Gastrocnemius medialis (tissue), 3 donors: ENCODE measurements around the genes LMCD1, SRGAP3 and PRRT3.

DNA sequence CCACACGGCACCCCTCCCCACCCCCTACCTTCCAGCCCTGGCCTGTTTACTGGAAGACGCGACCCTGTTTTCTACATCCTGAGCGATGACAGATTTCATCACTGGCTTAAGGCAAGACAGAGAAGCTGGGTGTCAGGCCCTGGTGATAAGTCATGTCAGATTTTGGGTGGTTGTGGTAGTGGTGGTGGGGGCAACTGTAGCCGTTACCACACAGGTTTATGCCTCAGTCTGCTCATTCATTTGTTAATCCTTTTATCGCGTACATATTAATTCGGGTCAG is 23.3 kb downstream of the BHLHE40 start:
- PRO-cap, result no peak
- RAMPAGE, long total RNA, 3 experiments, result no peak in any of the 3 experiments

GRCh38 chr3:5055240-5055562 is 66.9 kb upstream of the ARL8B start:
- PRO-cap, result no peak
- RAMPAGE, long total RNA, 3 experiments, result no peak in any of the 3 experiments

DNA sequence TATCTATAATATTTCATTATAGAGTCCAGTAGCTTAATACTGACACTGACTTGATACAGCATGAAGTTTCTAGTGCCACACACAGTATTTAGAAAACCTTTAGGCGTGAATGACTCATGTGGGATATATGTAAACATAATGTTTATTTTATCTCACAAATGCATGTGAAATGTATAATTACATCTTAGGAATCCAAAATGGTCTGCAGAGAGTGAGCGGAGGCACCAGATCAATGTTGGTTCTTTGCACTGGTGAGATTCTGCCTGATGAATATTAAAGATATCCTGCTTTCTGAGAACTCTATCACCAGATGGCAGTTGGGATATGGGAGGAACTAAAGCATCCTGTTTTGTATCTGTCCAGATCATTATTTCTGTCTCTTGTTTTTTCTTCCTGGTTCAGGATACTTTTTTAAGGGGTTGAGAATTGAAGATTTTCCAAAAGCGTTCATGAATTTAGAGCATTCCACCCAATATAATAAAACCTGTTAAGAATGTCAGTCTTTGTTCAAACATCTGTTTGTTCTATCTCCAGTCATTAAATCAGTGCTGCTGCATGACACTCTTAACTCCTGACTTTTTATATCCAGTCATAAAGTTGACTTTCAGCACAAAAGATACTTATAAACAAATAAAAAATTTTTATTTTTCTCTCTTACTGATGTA is 8.3 kb upstream of the EDEM1 start:
- PRO-cap, result no peak
- RAMPAGE, long total RNA, 3 experiments, result no peak in any of the 3 experiments

- PRO-cap, result no peak
- RAMPAGE, long total RNA, 3 experiments, result no peak in any of the 3 experiments
These were observed 11.9 kb downstream of the EDEM1 start for GRCh38 chr3:5199202-5200021.

GRCh38 chr3:5988519-5989065 is 801.1 kb downstream of the EDEM1 start:
- PRO-cap, result no peak
- RAMPAGE, long total RNA, 3 experiments, result no peak in any of the 3 experiments

DNA sequence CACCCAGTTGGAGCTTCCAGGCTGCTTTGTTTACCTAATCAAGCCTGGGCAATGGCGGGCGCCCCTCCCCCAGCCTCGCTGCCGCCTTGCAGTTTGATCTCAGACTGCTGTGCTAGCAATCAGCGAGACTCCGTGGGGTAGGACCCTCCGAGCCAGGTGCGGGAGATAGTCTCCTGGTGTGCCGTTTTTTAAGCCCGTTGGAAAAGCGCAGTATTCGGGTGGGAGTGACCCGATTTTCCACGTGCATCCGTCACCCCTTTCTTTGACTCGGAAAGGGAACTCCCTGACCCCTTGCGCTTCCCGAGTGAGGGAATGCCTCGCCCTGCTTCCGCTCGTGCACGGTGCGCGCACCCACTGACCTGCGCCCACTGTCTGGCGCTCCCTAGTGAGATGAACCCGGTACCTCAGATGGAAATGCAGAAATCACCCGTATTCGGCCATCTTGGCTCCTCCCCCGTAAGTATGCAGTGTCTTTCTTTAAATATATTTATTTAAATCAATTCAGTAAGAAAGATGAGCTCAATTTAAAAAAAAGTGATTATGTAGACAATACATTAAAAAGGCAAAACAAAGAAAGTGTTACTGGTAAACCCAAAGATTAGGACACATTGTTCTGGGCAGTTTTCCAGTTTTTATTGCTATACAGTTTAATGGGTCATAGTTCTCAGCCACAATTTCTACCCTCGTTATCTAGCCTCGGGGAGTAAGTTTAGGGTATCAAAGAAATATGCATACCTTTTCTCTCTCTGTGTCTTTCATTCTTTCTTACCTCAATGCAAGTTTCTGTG is 91.1 kb upstream of the GRM7 start:
- PRO-cap, result no peak
- RAMPAGE, long total RNA, 3 experiments, result no peak in any of the 3 experiments

DNA sequence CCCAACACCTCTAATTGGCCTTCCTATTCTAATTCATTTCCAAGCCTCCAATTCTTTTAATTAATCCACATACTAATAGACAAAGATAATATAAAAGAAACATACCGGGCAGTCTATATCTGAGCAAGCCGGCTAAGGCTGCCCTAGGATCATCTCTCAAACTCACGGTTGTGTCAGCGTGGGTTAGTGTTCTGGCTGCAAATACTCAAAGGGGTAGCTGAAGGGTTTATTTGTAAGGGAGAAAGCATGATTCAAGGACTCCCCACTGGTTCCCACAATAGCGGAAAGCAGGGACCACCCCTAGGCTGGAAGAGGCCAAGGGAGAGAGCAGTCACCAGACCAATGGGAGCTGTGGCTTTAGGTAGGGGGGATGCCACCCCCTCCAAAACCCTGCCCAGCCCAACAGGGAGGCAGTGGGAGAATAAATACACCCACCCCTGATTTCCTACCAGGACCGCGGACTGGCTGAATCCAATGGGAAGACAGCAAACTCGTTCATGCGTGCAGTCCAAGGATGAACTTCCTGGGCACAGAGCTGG is 7.3 kb upstream of the LMCD1 start:
- PRO-cap, result no peak
- RAMPAGE, long total RNA, 3 experiments, result no peak in any of the 3 experiments

GRCh38 chr3:8501239-8502226 is at the start of gene LMCD1:
LMCD1 (plus strand) TSS chr3:8501823.
- PRO-cap, result bidirectional peak, plus-strand start at chr3:8501825, minus-strand start at chr3:8501662
- RAMPAGE, long total RNA, 3 experiments, result start-site peak on the plus strand in 3 of 3 experiments, at chr3:8501802-8501926 at its widest, 149 to 2,919 reads per replicate

DNA sequence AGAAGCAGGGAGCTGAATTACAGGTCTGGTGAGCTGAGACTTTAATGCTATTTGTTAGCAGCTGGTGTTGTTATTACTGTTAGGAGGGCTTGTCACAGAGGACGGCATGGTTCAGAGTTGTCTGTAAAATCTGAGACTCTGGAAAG is 23.3 kb upstream of the CAV3 start:
- PRO-cap, result no peak
- RAMPAGE, long total RNA, 3 experiments, result no peak in any of the 3 experiments

DNA sequence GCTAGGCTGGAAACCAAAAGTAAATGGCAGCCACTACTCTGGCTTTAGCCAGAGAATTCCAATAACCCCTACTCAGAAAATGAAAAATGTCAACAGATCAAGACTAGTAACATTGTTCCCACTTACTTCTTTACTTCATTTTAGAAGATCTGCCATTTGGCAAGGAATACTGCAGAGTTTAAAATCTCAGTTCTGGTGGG is 58.4 kb downstream of the RAD18 start:
- PRO-cap, result no peak
- RAMPAGE, long total RNA, 3 experiments, result no peak in any of the 3 experiments

DNA sequence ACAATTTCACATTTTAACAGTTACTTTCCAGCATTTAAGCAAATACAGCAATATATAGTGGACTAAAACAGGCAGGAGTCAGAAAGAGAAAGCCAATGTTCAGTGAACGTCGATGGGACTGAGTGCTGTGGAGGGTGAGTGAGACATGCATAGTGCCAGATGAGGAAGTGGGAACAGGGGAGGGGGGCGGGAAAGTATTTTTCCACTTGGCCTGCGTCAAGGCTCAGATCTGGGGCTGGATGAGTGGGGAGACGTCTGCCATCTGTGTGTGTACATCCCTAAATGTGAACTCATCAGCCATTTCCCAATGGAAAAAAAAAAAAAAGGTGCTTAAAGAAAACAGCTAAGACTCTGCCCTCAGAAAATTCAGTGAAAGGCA is 19.2 kb upstream of the RAD18 start:
- PRO-cap, result no peak
- RAMPAGE, long total RNA, 3 experiments, result no peak in any of the 3 experiments

- PRO-cap, result no peak
- RAMPAGE, long total RNA, 3 experiments, result no peak in any of the 3 experiments
These were observed 125.7 kb upstream of the RAD18 start for GRCh38 chr3:9088909-9089407.

DNA sequence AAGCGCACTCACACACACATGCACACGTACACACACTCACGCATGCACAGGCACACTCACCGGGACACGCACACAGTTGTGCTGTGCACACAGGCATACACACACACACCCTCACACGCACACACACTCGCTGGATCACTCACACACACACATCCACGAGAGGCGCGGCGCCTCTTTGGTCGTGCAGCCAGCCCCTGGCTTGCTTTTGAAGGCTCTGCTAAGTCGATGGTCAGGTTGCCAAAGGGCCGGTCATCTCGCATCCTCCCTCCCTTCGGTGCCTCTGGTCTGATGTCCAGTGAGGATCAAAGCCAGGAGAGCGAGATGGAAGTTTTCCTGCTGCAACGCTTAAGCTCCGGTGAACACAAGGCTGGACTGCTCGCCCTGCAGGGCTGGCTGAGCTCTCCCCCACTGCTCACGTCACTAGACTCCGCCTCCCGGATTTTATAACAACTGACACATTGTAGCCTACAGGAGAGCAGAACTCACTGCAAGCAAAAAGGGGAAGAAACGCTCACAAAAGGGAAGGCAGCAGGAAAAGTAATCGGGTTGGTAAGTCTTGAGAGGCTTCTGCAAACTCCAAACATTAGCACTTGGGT is at the start of gene SRGAP3:
SRGAP3 (minus strand) TSS at position 374 of the 596 bp plus-strand sequence.
- PRO-cap, result bidirectional peak, plus-strand start at position 478 of the sequence, minus-strand start at position 374 of the sequence
- RAMPAGE, long total RNA, 3 experiments, result no peak in any of the 3 experiments

- PRO-cap, result bidirectional peak, plus-strand start at chr3:9251319, minus-strand start at chr3:9251134
- RAMPAGE, long total RNA, 3 experiments, result no peak in any of the 3 experiments
These were observed 1.8 kb upstream of the SRGAP3 start for GRCh38 chr3:9250961-9251839.

DNA sequence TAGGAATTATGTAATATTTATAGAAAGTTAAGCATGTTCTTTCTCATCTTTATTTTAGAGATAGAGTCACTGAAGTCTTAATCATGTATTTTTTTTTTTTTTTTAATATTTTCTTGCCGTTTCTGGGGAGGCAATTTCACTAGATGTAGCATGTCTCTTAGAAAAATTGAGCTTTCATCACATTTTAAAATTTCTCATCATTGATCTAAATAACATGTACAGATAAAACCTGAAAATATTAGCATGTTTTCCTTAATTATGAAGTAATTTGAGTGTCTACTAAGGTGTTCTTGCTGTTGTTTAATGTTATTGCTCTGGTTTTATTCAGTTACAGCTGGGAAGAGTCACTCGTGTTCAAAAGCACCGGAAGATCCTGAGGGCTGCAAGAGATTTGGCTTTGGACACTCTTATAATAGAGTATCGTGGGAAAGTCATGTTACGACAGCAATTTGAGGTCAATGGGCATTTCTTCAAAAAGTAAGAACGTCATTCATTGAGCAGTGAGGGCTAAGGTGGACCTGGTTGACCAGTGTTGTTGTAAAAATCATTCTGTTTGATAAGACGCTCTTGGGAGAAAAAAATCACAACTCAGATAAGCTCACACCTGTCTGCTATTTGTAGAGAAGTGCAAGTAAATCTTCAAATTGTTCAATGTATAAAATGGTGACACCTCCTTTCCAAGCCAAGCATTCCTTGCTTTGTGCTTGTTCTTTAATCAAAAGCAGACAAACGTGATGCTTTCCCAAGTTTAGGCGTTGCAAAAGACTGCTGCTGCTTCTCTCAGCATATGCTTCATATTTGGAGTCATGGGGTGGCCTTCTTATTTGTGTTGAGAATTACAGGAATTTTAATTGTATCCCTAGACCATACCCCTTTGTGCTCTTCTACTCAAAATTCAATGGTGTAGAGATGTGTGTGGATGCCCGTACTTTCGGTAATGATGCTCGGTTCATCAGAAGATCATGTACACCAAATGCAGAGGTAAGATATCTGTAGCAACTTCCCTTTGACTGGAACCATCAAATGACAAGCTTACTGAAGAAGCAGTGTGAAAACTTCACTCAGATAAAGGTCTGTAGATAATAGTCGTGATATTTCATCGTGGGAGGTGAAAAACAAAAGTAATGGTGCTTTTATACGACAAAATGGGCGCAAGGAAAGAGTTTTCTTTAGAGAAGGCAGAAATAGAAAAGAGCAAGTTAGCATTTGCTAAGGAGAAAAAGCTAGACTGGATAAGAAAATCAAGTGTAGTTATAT is 44.3 kb downstream of the SETD5 start:
- PRO-cap, result no peak
- RAMPAGE, long total RNA, 3 experiments, result no peak in any of the 3 experiments

- PRO-cap, result no peak
- RAMPAGE, long total RNA, 3 experiments, result no peak in any of the 3 experiments
These were observed 72.7 kb downstream of the SETD5 start for GRCh38 chr3:9470073-9470544.

DNA sequence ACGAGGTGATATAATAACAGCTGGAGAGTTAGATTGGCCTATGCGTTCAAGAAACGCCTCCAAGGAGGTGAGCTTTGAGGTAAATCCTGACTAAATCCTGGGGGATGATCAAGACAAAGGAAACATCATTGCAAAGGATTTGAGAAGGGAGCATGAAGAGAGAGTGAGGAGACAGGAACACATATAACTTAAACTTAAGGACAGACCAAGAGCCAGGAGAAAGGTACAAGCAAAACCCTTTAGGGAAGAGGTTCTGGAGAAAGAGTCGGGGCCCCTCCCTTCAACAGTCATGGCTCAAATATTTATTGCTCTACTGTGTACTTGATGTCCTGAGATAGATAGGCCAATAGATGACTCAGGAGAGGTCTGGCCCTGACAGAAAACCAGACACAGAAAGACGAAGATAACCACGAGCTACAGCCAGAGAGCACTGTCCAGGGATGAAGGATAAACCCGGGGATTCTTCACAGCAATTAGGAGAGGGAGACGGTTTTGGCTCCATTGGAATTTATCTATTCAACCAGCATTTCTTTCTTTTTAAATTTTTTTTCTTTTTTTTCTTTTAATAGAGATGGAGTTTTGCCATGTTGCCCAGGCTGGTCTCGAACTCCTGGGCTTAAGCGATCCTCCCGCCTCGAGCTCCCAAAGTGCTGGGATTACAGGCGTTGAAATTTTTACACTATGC is 4.4 kb upstream of the CIDEC start:
- PRO-cap, result no peak
- RAMPAGE, long total RNA, 3 experiments, result no peak in any of the 3 experiments

- PRO-cap, result unidirectional peak, minus-strand start at chr3:9933343; bidirectional peak, plus-strand start at chr3:9933839, minus-strand start at chr3:9933698
- RAMPAGE, long total RNA, 3 experiments, result start-site peak on the minus strand in 1 of 3 experiments, at chr3:9933509-9933565 at its widest, 22 reads per replicate
These were observed 342 bp upstream of the CRELD1 start for GRCh38 chr3:9933231-9933752.

DNA sequence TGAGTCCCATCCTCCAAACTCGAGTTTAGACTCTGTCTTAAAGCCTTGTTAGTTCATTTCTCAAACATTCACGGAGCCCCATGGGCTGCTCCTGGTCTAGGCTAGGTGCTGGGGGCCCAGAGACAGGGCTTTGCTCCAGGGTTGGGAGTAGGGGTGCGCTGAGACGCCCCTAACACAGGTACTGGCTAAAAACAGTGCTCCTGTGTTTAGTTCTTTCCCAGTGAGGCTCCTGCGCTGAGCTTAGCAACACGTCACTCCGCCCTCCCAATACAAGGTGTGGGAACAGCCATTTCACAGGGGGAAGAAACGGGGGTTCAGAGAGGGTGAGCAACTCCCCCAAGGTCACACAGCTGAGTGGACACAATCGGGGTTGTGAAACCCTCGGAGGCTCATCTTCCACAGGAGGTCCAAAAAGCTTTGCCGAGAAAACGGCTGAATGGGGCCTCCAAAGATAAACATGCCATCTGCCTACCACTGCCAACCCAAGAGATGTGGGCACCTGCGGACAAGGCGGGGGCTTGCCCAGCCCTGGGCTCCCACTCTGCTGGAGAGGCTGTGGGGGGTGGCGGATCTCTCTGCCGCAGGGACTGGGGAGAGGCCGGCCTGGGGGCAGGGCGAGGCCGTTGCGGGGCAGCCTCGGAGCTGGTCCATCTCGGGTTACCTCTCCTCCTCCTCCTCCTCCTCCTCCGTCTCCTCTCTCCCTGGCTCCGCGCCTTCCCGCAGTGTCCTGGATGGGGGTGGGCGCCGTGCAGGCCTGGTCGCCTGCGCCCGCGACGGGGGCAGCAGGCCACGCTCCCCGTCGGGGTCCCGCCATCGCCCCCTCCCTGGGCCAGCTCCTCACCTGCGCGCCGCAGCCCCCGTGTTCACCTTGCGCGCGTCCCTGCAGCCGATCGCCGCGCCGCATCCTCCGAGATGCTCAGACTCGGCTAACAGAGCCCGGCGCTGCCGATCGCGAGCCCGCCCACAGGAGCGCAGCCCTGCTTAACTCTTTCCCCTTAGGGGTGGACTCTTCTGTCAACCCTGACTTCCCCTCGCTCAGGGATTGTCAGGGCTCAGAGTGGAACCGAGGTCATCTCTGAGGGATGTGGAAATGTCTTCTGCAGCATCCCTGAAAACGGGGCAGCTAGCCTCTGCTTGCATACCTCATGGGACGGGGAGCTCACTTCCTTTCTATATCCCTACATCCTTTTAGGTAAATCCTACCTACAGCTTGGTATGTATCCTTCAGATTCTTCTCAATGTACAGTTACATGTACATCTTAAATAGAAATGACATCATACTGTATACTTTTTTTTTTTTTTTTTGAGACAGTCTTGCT is at the start of gene PRRT3:
PRRT3 (minus strand) TSS at position 928 of the 1,319 bp plus-strand sequence.
- PRO-cap, result no peak
- RAMPAGE, long total RNA, 3 experiments, result no peak in any of the 3 experiments

- PRO-cap, result no peak
- RAMPAGE, long total RNA, 3 experiments, result no peak in any of the 3 experiments
These were observed 1.2 kb downstream of the VHL start for GRCh38 chr3:10142633-10143255.